ENCODE measurements around the genes TMC5, UMOD, ACSM3 and EEF2K.

- RRBS = no CpG with 5 or more reads among the region's 2 CpGs
Observed at GRCh38 chr16:19095771-19096070, 18.0 kb upstream of the ITPRIPL2 start.

- RRBS = no CpG with 5 or more reads among the region's 24 CpGs
Observed at GRCh38 chr16:19417316-19418429, at the start of gene TMC5. TSS of gene TMC5 (plus strand) at chr16:19417883.

DNA sequence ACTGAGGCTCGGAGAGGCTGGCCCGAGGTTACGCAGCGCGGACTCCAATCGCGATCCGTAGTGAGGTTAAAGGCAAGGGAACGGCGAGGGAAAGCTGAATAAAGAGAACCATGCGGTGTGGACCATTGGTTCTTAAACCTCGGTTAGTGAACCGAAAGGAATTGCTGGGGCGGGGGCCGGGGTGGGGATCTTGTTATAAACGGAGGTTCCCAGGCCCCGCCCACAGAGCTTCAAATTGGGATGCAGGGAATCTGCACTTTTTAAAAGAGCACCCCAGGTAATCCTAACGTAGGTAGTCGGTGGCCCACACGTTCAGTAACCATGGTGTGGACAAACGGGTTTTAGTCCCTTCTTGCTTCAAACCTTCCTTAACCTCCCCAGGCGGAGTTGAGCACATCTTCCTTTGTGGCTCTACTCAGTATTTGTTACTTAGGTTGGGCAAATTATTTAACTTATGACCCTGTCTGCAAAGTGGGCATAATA lies 611 bp downstream of the IQCK start:
- RRBS = no CpG with 5 or more reads among the region's 22 CpGs

DNA sequence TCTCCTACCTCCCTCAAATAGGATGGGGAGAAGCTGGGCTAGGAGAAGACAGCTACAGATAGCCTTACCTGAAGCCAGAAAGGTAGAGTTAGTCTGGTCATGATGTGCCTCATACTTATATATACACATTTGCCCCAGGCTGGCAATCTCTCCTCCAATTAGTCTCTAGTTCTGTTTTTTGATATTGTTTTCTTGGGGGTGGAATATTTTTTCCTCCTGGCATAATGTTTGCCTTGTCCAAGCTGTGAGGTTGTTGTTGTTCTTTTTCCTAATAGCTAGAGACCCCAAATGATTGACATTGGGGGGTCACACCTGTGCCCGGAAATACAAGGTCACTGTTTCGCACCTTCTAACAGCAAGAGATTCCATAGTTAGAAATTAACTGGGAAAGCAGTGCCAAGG lies at the start of gene UMOD:
Gene UMOD, minus strand, starts transcription at position 95 of the 402 bp plus-strand sequence.
- RRBS = no CpG with 5 or more reads among the region's 2 CpGs

DNA sequence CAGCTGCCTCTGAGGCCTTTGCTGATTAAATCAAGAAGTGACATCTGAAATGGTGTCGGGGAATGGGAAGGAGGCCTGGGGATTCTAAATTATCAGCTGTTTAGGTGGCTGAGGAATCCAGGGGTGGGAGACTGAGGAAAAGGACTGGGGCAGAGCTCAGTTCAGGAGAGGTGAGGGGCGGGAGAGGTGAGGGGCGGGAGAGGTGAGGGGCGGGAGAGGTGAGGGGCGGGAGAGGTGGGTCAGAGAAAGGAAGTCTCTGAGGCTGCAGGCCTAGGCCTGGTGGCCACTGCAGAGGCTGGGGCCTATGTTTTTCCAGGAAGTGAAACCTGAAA lies 332 bp downstream of the ACSM5 start:
- RRBS = no CpG with 5 or more reads among the region's 5 CpGs

GRCh38 chr16:20731907-20732973 lies 9.4 kb downstream of the THUMPD1 start:
- RRBS = no CpG with 5 or more reads among the region's 5 CpGs

DNA sequence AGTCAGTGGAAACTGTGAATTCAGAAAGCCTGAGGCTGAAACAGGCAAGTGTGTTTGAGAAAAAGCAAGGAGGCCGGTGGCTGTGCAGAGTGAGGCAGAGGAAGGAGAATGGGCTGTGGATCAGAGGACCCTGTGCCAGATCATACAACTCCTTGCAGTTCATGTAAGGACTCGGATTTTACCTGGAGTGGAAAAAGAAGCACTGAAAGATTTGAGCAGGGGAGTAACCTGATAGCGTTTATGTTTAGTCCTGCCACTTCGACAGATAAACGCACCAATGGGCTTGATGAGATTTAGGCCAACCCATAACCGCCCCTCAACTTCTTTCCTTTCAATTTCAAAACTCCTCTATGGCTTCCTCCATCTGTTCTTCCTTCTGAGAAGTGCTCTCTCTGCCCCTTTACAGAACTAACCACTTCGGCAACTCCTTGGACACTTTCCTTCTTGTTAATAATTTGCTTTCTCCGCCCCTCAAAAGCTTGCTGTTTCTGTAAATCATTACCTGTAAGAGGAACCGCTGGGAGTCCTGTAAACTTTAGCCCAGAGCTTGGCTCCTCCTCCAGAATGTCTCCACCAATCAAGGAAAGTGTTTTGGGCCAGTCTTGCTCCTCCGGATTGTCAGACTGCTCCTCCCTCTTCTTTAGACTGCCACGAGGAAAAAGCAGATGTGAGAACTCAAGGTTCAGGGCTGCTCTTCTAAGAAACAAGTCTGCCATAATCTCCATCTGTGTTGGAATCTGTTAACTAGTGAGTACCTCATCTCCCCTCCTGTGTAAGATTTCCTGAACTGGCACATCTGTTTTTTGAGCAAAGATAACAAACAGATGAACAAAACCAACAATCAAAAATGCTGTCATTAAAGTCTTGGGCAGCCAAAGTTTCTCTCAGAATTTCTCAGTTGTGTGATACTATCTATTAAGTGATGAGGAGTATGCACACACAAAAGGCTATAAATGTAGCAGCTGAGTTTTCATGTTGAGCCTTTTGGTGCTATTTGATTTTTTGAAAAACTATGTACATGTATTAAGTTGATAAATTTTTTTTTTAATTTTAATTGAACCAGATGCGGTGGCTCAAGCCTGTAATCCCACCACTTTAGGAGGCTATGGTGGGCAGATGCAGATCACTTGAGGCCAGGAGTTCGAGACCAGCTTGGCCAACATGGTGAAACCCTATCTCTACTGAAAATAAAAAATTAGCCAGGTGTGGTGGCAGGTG lies at the start of gene ACSM3:
Gene ACSM3, plus strand, starts transcription at position 636 of the 1,218 bp plus-strand sequence.
- RRBS = no CpG with 5 or more reads among the region's 13 CpGs

DNA sequence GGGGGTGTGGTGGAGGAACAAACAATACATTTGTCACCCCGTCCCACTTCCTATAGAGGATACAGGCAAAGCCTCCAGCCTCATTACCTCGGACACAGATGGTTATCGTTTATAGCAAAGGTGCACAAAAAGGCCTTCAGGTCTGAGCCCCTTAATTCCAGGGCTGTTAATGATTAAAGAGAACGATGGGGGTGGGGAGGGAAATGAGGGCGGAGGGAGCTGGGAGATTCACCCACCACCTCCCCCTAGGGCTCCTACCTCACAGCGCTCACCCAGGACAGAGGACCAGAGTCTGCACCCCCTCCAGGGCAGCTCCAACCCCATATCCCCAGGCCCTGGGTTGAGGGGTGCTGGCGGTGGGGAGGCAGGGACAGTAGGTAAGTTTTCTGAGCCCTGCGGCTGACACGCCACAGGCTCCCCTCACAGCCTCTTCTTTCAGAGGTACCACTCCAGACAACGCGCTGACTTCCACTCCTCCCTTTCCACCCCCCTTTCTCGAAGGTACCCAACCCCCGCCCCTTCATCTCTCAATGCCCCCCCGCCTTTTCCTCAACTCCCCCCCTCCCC lies 447 bp downstream of the DCUN1D3 start:
- RRBS = no CpG with 5 or more reads among the region's 14 CpGs

GRCh38 chr16:21283275-21284228 lies 5.5 kb upstream of the CRYM start:
- RRBS = 65% methylated on average over 5 of the region's 64 CpGs

- RRBS = 1% methylated on average over 10 of the region's 38 CpGs
Observed at GRCh38 chr16:21300228-21301213, 22.4 kb upstream of the CRYM start.

DNA sequence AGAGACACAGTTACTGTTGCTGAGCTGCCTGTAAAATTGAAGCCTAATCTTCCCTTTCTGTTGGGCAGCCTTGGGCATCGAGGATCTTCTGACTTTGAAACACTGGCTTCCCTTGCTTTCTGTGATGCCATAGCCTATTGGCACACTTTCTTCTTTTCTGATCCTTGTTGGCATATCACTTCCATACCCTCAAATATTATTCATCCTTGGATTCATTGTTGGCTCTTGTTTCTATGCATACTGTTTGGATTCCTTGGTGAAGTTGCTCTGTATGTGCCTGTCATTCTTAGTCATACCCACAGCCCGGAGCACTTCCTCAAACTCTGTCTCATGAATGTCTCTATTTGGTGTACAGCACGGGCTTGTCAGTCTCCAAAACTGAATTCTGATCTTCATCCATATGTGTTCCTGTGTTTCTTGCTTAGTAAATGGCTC lies 85.7 kb upstream of the CRYM start:
- RRBS = no CpG with 5 or more reads among the region's 3 CpGs

DNA sequence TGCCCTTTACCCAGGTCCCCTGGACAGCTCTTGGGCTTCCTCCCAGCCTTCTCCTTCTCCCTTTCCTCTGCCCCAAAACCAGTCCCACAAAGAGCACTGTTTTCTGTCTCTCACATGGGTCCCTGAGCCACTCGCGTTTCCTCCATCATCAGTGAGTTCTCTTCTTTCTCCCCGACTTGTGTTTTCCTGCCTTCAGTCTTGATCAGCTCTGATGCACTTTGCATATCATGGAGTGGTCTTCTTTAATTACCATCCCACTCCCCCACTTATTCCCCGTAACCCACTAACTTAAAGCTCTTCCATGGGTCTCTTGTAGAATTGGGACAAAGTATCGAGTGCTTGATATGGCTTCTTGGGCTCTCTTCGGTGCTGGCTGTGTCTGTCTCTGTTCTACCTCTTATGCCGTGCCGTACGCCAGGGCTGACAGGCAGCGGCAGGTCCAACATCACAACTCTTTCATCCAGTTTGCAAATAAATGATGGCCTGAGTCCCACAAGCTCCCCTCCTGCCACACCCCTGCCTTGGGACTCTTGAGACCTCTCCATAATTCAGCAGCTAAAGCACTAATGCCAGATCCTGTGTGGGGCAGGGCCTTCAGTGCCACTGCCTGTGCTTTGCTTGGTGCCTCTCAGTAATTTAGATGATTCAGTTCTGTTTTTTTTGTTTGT lies 86.2 kb upstream of the CRYM start:
- RRBS = no CpG with 5 or more reads among the region's 10 CpGs

GRCh38 chr16:21484224-21484556 lies 115.2 kb upstream of the METTL9 start:
- RRBS = no CpG with 5 or more reads among the region's 6 CpGs

GRCh38 chr16:21521323-21522304 lies 77.8 kb upstream of the METTL9 start:
- RRBS = no CpG with 5 or more reads among the region's 35 CpGs

GRCh38 chr16:21556522-21557267 lies 42.7 kb upstream of the METTL9 start:
- RRBS = no CpG with 5 or more reads among the region's 26 CpGs

DNA sequence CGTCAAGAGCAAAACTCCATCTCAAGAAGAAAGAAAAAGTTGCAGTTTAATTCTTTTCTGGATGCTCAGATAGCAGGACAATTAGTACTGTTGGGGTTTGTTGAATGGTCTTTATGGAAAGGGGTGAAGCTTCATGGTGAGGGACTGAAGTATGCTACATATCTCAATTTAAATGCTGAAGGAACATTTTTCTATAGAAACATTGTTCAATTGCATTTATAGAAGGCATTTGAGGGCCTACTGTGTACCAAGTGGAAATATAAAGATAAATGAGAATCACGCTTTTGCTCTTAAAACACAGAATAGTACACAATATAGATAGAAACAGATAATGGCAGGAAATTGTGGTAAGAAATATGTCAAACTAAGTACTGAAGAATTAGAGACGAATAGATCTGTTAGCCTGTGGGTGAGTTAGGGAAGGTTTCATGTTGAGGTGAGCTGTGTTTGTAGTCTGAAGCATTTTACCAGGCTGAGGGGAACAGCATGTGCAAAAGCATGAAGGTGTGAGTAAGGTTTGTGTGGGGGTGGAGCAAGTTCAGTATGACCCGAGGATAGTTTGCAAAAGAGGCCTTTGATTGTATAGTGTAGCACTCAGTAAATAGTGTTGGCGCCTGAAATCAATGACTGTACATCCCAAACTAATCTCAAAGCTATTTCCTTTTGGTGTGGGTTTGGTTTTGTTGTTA lies 14.0 kb downstream of the IGSF6 start:
- RRBS = no CpG with 5 or more reads among the region's 5 CpGs

GRCh38 chr16:21645918-21646547 lies 6.4 kb downstream of the IGSF6 start:
- RRBS = no CpG with 5 or more reads among the region's 7 CpGs

DNA sequence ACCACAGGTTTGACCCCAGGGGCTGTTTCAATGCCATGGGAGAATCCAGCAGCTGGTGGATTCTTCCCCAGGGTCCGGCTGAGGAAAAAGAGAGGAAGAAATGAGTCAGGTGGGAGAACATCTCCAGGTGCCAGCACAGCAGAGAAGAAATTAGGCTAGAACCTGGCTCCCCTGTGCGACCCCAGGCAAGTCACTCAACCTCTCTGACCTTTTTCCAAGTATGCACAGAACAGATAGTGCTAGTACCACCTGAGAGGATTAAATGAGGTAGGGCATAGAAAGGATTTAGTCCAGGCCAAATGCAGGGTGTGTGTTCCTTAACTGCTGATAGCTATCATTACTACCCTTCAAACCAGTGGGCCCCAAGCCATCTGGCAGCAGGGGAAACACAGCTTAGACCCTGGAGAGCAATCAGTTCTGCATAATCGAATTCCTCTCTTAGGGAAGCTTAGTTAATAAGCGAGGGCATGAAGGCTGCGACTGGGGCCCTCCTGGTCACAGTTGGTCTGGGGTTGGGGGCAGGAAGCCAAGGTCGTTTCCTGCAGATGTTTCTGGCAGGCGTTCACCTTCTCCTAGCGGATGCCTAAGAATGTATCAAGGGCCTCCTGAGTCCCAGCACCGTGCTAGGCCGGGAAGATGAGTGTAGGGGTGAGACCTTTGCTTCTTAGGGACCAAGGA lies 16.7 kb upstream of the EEF2K start:
- RRBS = no CpG with 5 or more reads among the region's 10 CpGs

GRCh38 chr16:22205645-22206405 lies at the start of gene EEF2K:
TSS of gene EEF2K (plus strand) at chr16:22206278.
- RRBS = 1% methylated on average over 10 of the region's 42 CpGs

DNA sequence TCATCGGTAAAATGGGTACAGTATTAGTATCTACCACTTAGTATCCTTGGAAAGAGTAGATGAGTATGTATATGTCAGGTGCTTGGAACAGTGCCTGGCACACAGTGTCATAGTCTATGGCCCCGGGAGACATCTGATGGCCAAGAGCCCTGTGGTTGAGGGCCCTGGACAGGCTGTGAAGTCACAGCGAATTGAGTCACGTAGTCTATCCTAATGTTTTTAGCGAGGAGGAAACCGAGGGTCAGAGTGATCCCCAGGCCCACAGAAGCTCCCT lies 1.3 kb downstream of the EEF2K start:
- RRBS = no CpG with 5 or more reads among the region's 6 CpGs

Measured in Jurkat, Clone E6-1 (cell line).